Mammary microvascular endothelial cell (primary cell): ENCODE measurements around a stretch of chr6.

DNA sequence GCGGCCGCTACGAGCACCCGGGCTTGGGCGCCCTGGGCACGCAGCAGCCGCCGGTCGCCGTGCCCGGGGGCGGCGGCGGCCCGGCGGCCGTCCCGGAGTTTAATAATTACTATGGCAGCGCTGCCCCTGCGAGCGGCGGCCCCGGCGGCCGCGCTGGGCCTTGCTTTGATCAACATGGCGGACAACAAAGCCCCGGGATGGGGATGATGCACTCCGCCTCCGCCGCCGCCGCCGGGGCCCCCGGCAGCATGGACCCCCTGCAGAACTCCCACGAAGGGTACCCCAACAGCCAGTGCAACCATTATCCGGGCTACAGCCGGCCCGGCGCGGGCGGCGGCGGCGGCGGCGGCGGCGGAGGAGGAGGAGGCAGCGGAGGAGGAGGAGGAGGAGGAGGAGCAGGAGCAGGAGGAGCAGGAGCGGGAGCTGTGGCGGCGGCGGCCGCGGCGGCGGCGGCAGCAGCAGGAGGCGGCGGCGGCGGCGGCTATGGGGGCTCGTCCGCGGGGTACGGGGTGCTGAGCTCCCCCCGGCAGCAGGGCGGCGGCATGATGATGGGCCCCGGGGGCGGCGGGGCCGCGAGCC, 1.4 kb downstream of the ARID1B start:
- RAMPAGE, long total RNA: no peak

- RAMPAGE, long total RNA: no peak
These were observed 52.3 kb downstream of the ARID1B start for GRCh38 chr6:156829160-156830102.

GRCh38 chr6:156839551-156840148, 62.5 kb downstream of the ARID1B start:
- RAMPAGE, long total RNA: no peak

DNA sequence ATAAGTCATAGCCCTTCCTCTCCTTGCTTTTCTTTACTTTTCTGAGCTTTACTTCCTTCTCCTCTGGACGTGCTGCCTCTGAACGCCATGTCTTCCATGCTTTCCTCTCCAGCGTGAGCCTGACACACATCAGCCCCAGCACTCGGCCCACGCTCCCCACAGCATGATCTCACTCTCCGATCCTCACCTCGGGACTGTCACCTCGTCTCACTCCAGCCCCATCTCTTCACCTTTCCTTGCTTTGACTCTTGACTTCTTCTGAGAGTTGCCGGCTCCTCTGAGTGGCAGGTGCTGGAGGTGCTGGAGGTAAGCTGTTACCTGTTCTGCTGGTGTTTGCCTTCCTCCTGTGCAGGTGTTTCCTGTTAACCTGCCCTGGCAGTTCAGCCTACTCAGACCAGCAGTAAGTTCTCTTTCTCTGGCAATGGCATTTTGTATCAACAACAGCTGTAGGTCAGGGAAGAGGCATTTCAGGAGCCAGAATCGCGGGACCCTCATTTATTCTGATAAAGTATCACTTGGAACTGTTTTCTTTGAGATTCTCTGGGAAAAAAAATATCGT, 106.4 kb downstream of the ARID1B start:
- RAMPAGE, long total RNA: no peak

DNA sequence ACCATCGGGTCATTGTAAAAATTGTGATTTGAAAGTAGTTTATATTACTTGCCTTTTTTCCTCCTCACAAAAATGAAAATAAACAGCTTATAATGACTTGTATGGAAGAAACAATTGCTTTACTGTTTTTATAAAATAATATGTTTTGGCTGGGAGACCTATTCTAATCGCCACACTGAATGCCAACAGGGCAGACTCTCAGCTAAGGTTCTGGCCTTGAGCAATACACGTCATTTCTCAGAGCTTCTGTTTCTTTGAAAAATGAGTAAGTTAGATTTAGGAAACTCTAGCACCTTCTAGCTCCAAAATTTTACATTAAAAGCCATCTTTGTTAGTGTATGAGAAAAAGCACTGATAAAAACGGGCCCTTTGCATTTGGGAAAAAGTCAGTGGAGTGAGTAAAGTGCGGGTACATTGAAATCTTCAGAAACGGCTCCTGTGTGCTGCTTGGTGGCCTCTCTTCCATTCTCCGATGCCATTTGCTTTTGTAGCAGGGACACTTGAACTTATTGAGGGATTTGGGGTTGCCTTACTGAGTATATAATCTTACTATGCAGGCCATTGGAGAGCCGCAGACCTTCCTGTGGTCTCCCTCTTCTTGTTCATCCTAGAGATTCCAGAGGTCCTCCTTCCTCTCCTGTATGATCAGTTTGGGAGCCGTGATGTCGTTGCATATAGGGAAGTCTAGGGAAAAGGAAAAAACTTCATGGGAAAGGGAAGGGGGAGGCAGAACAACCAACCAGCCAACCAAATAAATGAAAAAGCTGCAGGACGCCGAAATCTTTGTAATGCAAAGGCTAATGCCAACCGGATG, 166.8 kb downstream of the ARID1B start:
- RAMPAGE, long total RNA: no peak

DNA sequence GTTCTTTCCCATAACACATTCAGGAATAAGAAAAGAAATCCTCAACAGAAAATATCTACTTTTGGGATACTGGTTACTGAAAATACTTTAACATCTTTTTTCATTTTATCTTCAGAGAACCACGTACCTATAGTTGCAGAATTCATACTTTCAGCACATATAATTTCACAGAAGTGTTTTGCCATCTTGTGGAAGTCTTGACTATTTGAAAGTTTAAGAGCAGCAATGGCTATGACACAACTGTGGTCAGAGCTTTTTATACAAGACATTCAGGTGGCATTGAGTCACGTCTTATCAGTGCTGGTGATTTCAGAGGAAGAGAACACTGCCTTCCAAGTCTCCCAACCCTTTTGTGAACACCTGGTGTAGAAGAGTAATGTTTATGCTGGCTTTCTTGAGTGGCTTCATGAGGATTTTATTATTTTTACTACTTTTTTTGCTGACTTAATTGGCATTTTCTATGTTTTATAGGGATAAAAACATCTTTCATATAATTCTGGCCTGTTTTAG, 171.6 kb downstream of the ARID1B start:
- RAMPAGE, long total RNA: no peak

GRCh38 chr6:156977763-156978457, 200.7 kb downstream of the ARID1B start:
- RAMPAGE, long total RNA: no peak

- RAMPAGE, long total RNA: no peak
These were observed 203.8 kb downstream of the ARID1B start for GRCh38 chr6:156980857-156981516.

- RAMPAGE, long total RNA: no peak
These were observed 228.9 kb downstream of the ARID1B start for GRCh38 chr6:157005933-157006690.

DNA sequence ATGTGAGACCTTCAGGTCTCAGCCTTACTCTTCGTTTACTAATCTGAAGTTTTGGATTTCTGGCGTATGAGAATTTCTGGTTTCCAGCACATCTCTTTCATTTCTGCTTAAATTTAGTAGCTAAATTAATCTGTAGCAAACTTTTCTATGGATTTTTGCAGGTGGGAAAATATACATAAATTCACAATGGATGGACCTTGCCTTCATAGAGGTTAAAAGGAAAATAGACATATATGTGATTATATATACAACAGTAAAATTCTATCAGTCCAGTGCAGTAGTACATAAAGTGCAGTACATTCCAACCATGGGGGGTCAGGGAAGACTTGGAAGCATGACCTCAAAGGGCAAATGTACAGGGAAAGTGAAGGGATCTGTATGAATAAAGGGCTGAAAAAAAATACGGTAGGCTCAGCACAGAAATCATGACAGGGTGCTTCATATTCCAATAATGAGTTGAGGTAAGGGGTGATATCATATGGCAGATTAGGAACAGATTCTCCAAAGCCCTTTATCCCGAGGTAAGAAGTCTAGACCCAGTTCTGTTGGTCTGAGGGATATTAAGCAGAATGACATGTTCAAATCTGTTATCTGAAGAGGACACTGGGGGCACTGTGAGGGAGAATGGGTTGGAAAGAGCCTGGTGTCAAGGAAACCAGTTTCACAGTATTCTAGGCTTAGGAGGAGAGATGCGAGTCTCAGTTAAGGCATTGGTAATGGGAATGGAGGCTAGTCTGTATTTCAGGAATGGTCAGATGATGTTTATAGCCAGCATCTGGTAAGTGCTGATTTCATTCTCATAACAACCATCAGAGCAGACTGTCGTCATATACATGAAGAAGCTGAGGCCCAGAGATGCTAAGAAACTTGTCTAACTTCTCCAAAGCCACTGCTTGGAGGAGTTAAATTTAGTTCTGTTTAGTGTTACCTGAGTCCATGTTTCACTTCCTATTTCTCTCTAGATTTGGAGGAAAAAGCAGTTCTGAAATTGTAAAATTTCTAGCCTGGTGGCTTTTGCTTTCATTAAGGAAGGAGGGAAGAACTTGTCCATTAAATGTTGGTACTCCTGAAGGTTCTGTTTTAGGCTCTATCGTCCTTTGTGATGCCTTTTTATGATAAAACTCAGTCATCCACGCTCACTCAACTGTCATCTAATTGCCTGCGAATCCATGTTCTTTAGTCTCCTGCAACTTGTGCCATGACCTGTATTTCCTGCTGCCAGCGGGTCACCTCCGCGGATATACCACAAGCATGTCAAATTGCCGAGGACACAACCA, 241.8 kb downstream of the ARID1B start:
- RAMPAGE, long total RNA: no peak

GRCh38 chr6:157119484-157120264, 203.6 kb downstream of the TMEM242 start:
- RAMPAGE, long total RNA: no peak

DNA sequence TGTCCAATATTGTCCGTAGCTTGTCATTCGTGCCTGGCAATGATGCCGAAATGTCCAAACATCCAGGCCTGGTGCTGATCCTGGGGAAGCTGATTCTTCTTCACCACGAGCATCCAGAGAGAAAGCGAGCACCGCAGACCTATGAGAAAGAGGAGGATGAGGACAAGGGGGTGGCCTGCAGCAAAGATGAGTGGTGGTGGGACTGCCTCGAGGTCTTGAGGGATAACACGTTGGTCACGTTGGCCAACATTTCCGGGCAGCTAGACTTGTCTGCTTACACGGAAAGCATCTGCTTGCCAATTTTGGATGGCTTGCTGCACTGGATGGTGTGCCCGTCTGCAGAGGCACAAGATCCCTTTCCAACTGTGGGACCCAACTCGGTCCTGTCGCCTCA, 116.3 kb downstream of the TMEM242 start:
- RAMPAGE, long total RNA: no peak

DNA sequence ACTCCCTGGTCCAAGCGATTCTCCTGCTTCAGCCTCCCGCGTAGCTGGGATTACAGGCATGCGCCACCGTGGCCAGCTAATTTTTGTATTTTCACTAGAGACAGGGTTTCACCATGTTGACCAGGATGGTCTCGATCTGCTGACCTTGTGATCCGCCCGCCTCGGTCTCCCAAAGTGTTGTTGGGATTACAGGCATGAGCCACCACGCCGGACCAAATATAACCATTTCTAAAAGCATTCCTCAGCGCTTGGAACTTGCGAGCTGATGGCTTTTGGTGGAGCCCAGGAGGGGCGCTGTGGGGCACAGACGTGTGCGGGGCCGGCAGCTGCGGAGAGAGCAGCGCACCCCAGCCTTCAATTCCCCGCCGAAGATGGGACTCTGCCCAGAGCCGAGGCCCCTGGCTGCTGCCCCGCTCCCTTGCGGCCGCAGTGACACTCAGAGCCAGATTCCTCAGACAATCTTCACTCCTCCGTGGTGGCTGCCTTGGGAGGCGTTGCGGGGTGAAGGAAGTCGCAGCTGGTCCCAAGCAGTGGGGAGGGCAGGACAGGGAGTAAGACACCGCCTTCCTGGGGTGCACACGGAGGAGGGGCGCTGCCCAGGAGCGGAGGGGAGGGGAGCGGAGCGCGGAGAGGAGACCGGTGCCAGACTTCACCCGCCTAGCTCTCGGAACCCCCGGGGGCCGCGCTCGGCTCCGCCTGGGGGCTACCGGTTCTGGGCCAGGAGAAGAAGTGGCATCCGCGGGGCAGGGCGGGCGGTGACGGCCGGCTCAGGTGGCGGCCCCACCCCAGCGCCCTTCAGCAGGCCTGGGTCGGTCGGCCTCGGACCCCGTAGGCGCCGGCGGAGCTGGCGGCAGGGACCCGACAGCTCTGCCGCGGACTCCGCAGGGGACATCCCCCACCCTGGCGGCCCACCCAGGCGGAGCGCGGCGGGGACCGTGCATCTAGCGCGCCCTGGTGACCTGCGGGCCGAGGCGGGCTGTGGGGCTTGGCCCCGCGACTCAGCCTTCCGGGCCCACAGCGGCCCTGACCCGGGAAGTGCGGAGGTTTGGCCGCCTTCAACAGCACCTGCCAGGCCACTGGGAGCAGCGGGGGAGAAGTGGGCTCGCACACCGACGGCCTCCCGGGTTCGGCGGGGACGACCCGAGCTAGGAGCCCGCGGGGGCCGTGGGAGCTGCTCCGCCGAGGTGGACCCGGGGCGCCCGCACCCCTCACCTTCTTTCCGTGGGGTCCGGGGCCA, 87.5 kb downstream of the TMEM242 start:
- RAMPAGE, long total RNA: no peak

- RAMPAGE, long total RNA: no peak
These were observed 79.2 kb downstream of the TMEM242 start for GRCh38 chr6:157244074-157244607.

DNA sequence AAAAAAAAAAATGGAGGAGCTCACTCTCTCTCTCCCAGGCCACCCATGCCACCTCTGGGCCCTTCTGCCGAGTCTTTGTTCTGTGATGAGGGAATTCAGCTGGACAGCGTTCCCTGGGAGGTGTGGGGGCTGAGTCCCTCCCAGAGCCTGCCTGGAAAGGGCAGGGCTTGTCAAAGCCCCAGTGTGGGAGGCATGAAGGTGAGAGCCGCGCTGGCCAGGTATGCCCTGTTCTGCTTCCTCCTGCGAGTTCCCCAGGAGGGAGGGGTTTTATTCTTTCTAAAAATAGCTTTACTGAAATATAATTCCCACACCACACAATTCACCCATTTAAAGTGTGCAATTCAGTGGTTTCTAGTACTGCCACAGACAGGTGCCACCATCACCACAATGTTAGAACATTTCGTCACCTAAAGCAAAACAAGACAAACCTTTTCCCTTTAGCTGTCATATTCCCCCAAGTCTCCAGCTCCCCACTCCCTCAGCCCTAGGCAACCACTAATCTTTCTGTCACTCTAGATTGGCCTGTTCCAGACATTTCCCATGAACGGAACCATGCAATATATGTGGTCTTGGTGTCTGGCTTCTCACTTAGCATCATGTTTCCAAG, 69.5 kb downstream of the TMEM242 start:
- RAMPAGE, long total RNA: no peak

GRCh38 chr6:157274987-157275615, 48.2 kb downstream of the TMEM242 start:
- RAMPAGE, long total RNA: no peak

GRCh38 chr6:157302492-157303232, 20.7 kb downstream of the TMEM242 start:
- RAMPAGE, long total RNA: no peak

DNA sequence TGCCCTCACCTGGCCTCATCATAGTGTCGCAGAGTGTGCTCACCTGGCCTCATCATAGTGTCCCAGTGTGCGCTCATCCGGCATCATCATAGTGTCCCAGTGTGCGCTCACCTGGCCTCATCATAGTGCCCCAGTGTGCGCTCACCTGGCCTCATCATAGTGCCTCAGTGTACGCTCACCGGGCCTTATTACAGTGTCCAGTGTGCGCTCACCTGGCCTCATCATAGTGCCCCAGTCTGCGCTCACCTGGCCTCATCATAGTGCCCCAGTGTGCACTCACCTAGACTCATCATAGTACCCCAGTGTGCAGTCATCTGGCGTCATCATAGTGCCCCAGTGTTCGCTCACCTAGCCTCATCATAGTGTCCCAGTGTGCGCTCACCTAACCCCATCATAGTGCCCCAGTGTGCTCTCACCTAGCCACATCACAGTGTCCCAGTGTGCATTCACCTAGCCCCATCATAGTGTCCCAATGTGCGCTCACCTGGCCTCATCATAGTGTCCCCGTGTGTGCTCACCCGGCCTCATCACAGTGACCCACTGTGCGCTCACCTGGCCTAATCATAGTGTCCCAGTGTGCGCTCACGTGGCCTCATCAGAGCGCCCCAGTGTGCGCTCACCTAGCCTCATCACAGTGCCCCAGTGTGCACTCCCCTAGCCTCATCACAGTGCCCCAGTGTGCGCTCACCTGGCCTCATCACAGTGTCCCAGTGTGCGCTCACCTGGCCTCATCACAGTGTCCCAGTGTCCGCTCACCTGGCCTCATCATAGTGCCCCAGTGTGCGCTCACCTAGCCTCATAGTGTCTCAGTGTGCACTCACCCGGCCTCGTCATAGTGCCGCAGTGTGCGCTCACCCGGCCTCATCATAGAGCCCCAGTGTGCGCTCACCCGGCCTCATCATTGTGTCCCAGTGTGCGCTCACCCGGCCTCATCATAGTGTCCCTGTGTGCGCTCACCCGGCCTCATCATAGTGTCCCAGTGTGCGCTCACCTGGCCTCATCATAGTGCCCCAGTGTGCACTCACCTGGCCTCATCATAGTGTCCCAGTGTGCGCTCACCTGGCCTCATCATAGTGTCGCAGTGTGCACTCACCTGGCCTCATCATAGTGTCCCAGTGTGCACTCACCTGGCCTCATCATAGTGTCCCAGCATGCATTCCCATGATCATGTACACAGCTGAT, 9.7 kb downstream of the TMEM242 start:
- RAMPAGE, long total RNA: no peak

GRCh38 chr6:157317020-157318162, 5.9 kb downstream of the TMEM242 start:
- RAMPAGE, long total RNA: no peak

DNA sequence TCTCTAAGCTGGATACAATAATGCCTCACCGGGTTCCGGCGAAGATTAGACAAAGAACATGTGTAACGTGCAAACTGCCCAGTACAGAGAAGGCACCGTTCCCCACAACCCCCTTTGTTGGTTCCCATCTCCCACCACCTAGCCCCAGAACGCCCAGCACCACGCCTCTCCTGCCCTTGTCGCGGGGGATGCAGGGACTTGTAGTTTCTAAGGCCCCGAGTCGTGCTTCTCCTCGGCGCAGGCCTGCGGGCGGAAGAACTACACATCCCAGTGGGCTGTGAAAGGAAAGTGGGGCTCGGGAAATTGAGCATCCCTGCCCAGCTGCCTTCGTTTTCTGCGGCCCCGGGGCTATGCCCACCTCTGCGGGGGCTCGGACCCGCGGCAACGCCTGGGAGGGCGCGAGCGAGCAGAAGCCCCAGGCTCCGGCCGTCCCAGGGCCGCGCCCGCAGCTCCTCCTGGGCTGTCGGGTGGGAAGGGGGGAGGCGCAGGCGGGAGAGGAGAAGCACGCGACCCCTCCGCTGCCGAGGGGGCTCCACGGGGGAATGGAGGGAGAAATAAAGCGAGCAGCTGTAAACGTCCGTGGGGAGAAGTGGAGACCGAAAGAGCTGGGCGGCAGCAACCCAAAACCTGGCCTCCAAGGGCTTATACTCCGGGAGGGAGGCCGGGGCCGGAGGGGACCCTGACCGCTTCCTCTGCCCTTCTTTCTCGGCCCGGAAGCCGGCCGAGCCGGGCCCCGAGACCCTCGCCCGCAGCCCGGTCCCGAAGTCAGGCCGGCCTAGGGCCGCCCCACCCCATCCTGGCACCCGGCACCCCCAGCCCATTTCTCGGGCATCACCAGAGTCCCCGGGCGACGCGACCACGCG, 878 bp upstream of the ZDHHC14 start:
- RAMPAGE, long total RNA: no peak